LNCaP clone FGC (cell line): ENCODE data around the gene KLHL33.

GRCh38 chr14:20313272-20314004, 7.7 kb upstream of the TTC5 start:
- RRBS, 2 experiments, result no CpG with 5 or more reads among the region's 6 CpGs

GRCh38 chr14:20435903-20436335, at the start of gene KLHL33:
TSS of gene KLHL33 (minus strand) at chr14:20436166.
- RRBS, 2 experiments, result no CpG with 5 or more reads among the region's 9 CpGs

DNA sequence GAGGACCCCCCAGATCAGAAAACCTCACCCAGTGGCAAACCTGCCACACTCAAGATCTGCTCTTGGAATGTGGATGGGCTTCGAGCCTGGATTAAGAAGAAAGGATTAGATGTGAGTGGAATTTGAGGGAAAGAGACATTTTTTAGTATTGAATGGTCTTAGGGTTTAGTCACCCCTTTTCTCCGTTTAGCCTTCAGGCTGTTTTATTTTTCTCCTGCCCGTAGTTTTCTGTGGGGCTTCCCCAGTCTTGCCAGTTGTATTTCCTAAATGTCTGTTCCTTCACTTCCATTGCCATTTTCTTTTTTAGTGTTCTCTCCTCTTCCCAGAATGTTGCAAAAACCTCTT, 937 bp downstream of the APEX1 start:
- RRBS, 2 experiments, result no CpG with 5 or more reads among the region's 3 CpGs

GRCh38 chr14:20457142-20457740, 2.2 kb downstream of the APEX1 start:
- RRBS, 2 experiments, result no CpG with 5 or more reads among the region's 9 CpGs

- RRBS, 2 experiments, result no CpG with 5 or more reads among the region's 4 CpGs
These were observed 10.1 kb downstream of the PNP start for GRCh38 chr14:20479315-20479788.

- RRBS, 2 experiments, result no CpG with 5 or more reads among the region's 34 CpGs
These were observed 8.7 kb downstream of the OR6S1 start for GRCh38 chr14:20632705-20633311.

GRCh38 chr14:20801350-20802385, 976 bp downstream of the RNASE1 start:
- RRBS, 2 experiments, result 13 to 26% methylated on average over 5 of the region's 21 CpGs

GRCh38 chr14:21023848-21024514, 880 bp downstream of the NDRG2 start:
- RRBS, 2 experiments, result 72 to 79% methylated on average over 2 of the region's 15 CpGs

DNA sequence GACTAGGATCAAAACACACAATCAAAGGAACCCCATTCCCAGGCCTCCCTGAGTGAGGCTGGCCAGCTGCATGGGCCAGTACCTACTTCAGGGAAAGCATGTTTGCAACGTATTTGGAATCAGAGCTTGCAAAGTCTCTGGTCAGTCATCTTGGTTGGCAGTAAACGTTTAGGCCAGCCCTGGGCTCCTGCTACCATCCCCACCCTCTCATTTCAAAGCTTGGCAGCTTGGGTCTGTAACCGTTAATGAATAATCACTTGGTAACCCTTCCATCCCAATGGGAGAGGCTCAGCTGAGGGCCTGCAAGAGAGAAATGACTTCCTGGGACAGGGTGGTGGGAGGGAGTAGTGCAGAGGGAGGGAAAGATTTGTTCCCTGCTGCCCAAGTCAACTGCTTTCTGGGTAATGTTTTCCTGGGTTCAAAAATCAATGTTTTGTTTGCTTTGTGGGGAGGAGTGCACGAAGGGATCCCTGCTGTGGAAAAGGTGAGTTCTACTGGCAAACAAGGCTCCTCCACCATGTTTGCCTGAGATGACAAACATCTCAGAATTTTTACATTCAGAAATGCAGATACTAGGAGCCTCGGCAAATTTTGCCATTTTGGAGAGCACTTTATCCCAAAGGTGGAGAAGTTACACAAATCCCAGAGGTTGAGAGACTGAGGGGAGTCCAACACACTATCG, 2.0 kb upstream of the RNASE8 start:
- RRBS, 2 experiments, result no CpG with 5 or more reads among the region's 6 CpGs

- RRBS, 2 experiments, result no CpG with 5 or more reads among the region's 3 CpGs
These were observed 2.3 kb downstream of the RNASE8 start for GRCh38 chr14:21059857-21060310.

DNA sequence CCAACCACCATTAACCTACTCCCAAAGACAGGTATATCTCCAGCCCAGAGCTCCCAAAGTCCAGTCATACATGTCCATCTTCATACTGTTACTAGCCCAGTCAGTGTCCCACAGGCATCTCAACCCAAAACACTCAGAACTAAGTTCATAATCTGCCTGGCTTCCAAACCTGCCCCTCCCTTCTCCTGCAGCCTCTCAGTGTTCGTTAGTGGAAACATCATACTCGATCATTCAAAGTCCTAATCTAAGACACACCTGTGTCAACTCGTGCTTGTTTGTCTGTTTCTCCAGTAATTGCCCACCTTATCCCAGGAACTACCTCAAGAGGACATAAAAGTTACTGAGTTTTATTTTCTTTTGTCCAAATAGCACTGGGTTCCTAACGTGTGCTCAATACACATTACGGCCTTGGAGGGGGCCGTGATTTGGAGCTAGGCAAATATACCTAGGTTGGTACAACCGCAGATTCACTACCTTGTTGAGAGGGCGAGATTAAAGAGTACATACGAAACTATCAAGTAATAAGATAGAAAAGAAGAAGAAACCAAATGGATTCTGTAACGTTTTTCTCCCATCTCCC, 3.0 kb downstream of the RNASE8 start:
- RRBS, 2 experiments, result no CpG with 5 or more reads among the region's 10 CpGs

- RRBS, 2 experiments, result no CpG with 5 or more reads among the region's 5 CpGs
These were observed 4.6 kb downstream of the RNASE8 start for GRCh38 chr14:21062117-21062634.

DNA sequence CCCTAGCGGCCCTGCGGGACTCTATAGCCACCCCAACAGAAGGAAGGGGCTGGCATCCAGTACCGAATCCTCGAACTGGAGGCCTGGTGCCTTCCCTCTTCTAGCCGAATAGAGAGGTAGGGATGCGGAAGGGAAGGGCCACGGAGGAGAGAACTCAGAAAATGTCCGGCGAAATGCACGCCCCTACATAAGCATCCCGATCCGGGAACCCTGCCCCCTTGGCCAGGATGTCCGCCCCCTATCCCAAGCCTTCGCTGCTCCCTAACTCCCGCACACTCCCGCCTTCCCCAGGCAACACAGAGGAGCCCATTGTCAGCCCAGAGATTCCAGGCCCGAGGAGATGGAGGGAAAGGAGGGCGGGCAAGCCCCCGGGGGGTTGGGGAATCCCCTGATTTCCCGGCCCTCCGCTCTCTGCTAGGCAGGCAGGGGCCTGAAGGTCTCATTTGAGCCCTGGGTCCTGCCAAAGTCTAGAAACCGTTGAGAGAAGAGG, 705 bp upstream of the ARHGEF40 start:
- RRBS, 2 experiments, result 40 to 43% methylated on average over 5 of the region's 22 CpGs

DNA sequence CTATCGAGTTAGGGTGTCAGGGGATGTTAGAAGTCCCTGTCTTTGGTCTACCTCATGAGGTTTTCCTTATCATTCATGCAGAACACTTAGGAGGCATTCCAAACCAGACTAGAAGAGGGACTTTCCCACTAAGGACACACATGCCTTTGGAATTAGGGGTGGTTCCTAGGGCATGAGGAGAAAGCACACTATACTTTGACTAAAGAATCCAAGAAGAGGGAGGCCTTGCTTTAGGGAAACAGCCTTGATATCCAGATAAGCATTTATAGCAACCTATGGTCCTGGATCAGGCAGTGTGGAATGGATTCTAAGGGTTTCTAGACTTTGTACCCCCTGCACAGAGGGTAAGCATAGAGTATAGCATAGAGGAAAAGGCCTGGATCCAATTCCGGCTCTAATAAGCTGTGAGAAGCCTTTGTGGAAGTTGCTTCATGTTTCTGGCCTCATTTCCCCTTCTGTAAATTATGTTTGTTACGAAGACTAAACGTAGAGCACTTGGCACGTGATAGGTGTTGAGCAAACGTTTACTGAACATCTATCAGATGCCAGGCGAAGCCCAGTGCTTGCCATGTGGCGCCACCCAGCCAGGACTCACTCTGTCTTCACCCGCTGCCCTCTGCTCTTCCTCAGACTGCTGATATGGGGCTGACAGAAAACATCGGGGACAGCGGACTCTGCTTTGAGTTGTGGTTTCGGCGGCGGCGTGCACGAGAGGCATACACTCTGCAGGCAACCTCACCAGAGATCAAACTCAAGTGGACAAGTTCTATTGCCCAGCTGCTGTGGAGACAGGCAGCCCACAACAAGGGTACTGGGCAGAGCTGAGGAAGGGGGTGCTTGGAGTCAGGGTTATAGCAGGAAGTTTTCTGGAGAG, 13.2 kb downstream of the ZNF219 start:
- RRBS, 2 experiments, result no CpG with 5 or more reads among the region's 16 CpGs

GRCh38 chr14:21090013-21091329, 8.0 kb downstream of the ZNF219 start:
- RRBS, 2 experiments, result 93% methylated on average over 13 to 25 of the region's 79 CpGs

DNA sequence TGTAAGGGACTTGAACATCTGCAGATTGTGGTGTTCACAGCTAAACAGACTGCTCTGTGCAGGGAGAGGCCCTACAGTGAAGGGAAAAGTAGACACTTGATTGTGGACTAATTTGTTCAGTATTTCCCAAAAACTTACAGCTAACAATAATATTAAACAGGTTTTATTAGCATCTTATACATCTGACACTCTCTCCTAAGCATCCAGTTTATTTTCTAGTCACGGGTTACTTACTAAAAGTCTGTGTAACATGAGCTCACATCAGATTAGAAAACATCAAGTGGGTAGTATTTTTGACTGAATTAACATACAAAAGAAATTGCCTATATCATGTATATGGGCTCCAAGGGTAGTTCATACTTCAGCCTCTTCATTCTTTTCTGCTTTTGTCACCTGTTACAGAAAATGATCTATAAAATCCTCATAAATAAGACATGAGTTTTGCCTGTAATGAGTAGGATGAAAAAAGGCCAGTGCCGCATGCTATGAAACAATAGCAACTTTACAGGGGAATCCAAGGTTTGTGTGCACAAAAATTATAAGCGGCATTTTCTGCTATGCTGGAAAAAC, 53.5 kb upstream of the OR5AU1 start:
- RRBS, 2 experiments, result no CpG with 5 or more reads among the region's 3 CpGs

DNA sequence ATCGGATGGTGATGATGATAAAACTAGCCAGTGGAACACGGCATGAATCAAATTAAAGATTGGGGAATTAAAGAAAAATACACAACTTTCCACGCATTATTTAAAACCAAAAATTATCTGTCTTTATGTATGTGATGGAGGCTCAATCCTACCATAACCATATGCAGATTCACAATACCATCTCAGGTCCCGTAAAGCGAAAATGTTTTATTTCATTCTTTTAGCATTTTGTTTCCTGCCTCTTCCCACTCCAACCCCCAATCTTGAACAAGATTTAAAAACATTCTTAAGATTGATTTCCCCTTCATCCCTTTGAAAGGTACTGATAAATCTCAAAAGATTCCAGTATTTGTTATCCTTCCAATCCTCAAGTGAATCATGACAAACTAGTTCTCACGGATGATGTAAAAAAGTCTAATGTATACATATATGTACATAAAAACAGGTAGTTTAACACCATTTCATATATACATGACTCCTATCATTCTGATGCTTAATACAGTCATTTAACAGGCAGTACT, 34.2 kb downstream of the HNRNPC start:
- RRBS, 2 experiments, result no CpG with 5 or more reads among the region's 6 CpGs

DNA sequence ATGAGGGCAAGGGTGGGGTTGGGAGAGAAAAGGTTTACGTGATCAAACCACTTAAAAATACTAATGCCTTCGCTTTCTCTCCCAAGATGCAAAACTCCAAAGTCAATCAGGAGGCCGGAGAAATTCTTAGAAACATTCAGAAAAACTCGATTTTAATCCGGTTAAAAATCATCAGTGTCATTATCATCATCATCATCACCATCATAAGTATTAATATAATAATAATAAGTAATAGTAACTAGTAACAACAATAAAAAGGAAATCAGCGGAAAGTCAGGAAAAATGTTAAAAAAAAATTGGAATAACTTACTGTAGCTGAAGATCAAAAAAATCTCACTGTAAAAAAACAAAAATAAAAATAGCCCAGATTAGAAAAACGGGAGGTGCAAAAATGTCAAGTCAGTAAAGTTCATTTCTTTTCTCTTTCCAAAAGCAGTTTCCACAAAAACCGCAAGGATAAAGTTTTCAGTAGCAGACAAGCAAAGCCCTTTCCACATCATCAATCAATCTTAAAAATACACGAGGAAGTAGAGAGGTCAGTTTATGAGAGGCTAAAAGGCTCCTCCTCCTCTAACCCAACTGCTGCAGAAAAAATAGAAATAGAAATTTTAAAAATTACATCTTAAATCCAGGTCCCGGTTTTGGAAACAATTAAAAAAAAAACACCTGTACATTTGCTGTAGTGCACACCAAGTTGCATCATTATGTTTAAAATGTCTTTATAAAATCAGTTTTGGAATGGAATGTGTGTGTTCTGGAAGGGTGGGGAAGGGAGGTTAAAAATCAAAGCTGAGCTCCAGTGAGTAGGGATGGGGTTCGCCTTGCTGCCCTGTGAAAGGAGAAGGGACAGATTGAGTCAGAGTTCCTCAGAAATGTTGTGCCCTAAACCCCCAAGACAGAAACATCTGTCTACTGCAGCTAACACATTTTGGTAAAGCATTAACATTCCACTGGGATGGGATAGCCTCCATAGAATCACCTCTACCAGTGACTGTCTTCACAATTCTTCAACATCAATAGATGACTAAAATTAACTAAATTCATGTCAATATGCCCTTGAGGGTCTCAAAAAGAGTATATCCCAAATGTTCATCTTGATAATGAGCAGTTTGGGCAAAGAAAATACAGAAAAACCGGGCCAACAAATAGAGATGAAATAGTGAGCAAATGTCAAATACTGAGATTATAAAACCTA, 5.8 kb downstream of the HNRNPC start:
- RRBS, 2 experiments, result 75% methylated on average over 2 of the region's 12 CpGs; no CpG with 5 or more reads in 1 of the 2 experiments

DNA sequence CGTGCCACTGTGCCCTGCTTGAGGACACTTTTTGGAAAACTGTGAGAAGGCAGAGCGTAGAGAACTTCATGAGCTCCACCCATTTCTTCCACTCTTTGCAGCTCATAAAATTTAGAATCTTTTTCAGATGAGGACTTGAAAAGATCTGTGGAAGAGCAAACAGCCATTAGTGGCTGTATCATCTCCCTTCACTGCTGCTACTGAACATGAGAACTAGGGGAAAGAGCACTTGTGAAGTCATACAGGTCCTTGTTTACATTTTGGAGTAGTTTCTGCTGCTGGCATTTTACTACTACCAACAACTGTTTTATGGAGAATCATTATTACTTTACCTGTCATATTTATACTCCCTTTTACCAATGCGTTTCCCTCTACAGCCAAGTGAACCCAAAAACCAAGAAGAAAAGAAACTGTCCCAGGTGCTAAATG, 41.0 kb downstream of the RPGRIP1 start:
- RRBS, 2 experiments, result no CpG with 5 or more reads among the region's 3 CpGs

- RRBS, 2 experiments, result no CpG with 5 or more reads among the region's 14 CpGs
These were observed 31.3 kb downstream of the SUPT16H start for GRCh38 chr14:21352320-21353094.